ENCODE measurements around a stretch of chr3.

DNA sequence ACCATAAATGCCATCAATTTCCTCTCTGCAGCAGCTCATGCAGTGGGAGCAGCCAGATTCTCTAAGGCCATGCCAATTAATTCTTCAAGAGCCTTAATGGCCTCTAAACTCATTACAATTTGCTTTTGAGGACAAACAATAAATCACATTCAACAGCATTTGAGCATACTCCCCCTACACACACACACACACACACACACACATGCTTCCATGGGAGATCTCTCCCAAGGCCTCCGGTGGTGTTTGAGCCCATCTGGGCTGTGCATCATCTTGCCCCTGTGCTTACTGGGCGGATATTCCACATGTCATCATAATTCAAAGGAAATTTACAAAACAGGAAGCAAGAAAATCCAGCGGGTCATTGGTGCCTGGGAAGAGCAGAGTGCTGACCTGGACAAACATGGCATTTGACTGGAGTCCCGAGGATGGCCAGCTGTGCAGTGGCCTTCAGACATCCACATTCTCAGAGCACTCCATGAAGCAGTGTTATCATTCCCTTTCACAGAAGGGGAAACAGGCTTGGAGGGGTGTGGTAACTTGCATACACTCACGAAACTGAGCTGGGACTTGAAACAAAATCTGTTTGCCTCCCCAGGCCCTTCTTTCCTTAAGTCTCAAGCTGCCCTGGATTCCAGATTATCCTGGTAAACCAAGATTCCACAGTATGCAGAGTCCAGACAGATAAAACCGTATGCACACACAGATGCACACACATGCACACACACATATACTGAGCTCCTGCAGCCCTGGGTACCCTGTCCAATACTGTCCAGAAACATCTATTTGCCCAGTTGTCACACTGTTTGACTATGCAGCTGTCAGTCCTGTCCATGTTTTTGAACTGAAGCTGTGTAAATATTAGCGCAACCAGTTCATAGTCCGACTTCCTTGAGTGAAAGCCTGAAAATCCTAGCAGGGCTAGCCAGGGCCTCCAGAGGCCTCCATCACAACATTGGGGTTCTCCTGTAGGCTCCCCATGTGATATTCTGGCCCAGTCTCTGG, 108.8 kb downstream of the IQSEC1 start:
- PRO-cap = no peak
- RAMPAGE, long total RNA = no peak

DNA sequence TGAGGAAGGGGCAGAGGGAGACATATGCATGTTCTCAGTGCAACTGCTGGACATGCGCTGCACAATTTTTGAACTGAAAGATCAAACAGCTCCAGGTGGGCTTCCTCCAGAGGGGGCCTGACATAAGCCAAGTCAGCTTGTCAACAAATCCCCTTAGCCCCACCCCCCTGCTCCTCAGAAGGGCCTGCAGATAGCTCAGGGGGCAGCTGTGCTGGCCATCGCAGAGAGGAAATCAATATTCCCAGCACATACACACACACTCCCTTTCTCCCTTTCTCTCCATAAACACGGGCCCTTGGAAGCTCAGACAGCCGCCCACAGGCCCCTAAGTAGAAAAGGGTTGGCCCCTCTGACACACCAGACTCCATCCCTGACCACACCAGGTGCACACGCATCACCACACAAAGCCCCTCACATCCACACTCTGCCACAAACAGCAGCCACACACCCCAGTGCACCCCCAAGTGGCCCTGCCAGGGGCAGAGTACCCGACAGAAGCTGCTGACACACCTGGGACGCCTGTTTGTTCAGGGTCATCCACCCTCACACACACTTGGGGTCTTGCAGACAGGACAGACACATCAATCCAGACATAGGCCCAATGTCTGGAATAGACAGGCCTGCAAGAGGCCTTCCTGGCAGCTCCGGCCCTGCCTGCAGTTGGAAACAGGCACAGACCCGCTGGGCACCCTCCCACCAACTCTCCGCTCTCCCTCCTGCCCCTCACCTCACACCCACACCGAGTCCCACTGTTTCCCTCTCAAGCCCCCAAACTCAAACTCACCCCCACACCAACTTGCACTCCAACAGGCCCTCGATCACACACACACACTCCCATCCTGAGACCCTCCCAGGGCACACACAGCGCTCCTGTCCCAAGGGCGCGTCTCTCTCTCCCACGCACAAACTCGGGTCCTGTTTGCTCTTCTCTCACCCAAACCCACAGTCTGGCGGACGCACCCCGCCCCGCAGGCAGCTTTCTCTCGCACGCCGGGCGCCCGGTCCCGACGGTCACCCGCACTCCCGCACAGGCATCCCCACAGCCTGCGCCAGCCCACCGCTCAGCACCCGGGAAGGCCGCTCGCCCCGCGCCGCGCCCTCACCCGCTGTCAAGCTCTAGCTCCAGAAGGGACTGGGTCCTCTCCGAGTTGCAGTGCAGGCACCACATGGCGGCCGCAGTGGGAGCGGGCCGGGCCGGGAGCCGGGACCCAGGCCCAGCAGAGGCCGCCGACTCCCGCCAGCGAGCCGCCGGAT, 106.5 kb downstream of the IQSEC1 start:
- PRO-cap = no peak
- RAMPAGE, long total RNA = no peak

DNA sequence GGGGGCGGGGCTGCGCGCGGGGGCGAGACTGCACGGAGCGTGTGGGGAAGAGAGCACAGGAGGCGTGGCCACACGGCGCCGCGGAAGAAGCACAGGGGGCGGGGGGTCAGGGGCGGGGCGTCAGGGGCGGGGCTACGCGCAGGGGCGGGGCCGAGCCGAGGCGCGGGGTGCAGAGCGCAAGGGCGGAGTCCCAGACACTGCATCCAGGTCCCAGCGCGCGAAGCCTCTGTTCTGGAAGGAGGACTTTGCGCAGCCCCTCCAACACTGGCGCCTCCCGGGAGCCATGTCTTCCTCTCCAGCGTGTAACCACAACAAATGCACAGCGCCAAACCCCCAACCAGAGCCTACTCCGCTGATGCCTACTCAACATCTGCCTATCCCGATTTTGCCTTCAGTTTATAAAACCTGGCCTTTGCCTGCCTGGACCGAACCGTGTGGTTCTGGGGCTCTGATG, 105.4 kb downstream of the IQSEC1 start:
- PRO-cap = no peak
- RAMPAGE, long total RNA = no peak

GRCh38 chr3:12974599-12975184, 98.5 kb downstream of the IQSEC1 start:
- PRO-cap = no peak
- RAMPAGE, long total RNA = no peak

DNA sequence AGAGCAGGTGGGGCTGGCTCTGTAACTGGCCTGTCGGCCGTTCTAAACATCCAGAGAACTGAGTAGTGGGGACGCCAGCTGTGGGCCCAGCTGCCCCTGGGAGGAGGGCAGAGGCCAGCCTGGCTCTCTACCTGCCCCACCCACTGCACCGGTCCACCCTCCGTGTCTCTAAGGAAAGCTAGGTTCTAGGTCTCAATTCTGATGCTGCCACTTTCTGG, 66.0 kb downstream of the IQSEC1 start:
- PRO-cap = no peak
- RAMPAGE, long total RNA = no peak

GRCh38 chr3:13010766-13011210, 62.4 kb downstream of the IQSEC1 start:
- PRO-cap = no peak
- RAMPAGE, long total RNA = no peak

- PRO-cap = no peak
- RAMPAGE, long total RNA = no peak
Observed at GRCh38 chr3:13040350-13040800, 32.9 kb downstream of the IQSEC1 start.

DNA sequence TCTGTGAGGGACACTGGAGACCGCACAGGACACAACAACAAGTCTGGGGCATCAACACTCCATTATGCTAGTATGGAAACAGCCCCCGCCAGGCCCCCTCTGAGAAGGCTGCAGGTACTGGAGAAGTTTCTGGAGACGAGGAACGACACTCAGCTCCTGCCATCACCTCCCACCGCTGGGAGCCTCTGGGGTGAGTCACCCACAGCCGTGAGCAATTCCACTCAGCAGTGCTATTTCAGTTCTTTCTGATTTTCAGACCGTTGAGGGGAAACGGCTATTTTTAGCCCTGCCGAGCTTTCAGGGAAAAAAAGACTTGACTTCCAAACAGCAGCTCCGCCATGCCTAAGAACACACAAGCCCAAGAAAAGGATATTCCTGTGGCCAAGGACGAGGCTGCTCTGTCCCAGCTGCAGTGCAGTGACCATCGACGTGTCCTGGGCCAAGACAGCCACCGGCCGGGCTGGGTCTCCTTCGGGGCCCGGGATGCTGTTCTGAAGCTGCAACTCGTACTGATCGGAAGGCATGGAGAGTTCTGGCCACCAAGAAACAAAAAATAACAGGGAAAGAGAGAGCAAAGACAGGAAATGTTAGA, 40.8 kb downstream of the NUP210 start:
- PRO-cap = no peak
- RAMPAGE, long total RNA = no peak

GRCh38 chr3:13415342-13416219, 4.5 kb downstream of the NUP210 start:
- PRO-cap = no peak
- RAMPAGE, long total RNA = no peak

GRCh38 chr3:13418972-13419098, 1.3 kb downstream of the NUP210 start:
- PRO-cap = no peak
- RAMPAGE, long total RNA = no peak

GRCh38 chr3:13465207-13465550, 14.9 kb upstream of the HDAC11 start:
- PRO-cap = no peak
- RAMPAGE, long total RNA = no peak

GRCh38 chr3:13484219-13484607, 4.1 kb downstream of the HDAC11 start:
- PRO-cap = no peak
- RAMPAGE, long total RNA = no peak

GRCh38 chr3:13484930-13485617, 5.0 kb downstream of the HDAC11 start:
- PRO-cap = no peak
- RAMPAGE, long total RNA = no peak

DNA sequence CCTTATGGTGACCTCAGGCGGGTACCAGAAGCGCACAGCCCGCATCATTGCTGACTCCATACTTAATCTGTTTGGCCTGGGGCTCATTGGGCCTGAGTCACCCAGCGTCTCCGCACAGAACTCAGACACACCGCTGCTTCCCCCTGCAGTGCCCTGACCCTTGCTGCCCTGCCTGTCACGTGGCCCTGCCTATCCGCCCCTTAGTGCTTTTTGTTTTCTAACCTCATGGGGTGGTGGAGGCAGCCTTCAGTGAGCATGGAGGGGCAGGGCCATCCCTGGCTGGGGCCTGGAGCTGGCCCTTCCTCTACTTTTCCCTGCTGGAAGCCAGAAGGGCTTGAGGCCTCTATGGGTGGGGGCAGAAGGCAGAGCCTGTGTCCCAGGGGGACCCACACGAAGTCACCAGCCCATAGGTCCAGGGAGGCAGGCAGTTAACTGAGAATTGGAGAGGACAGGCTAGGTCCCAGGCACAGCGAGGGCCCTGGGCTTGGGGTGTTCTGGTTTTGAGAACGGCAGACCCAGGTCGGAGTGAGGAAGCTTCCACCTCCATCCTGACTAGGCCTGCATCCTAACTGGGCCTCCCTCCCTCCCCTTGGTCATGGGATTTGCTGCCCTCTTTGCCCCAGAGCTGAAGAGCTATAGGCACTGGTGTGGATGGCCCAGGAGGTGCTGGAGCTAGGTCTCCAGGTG, 24.6 kb downstream of the HDAC11 start:
- PRO-cap = no peak
- RAMPAGE, long total RNA = no peak

- PRO-cap = no peak
- RAMPAGE, long total RNA = no peak
Observed at GRCh38 chr3:13543016-13543730, 5.8 kb upstream of the FBLN2 start.

DNA sequence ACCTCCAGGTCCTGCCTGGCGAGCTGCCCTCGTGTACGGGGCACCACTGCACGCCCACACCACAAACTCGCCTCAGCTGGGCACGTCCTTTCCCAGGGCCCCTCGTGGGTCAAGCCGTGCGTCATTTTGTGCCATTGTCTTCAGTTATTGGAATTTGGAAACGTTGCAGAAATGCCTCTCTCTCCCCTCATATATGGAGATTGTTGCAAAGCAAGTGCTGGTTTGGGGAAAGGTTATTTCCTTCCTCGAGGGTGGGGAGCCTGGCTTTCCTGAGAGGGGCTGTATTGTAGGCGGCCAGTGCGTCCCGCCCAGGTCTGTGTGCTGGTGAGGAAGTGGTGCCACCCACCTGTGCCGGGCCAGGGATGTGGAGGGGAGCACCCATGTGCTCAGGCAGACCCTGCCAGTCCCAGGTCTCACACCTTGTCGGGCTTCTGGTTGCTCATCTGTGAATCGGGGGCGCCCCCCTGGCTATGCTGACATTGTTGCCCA, 4.6 kb downstream of the FBLN2 start:
- PRO-cap = no peak
- RAMPAGE, long total RNA = no peak

GRCh38 chr3:13639490-13640014, 90.6 kb downstream of the FBLN2 start:
- PRO-cap = no peak
- RAMPAGE, long total RNA = no peak

- PRO-cap = no peak
- RAMPAGE, long total RNA = no peak
Observed at GRCh38 chr3:13866436-13866792, 13.5 kb downstream of the WNT7A start.

GRCh38 chr3:14020590-14021017, 104.1 kb downstream of the CHCHD4 start:
- PRO-cap = no peak
- RAMPAGE, long total RNA = no peak

DNA sequence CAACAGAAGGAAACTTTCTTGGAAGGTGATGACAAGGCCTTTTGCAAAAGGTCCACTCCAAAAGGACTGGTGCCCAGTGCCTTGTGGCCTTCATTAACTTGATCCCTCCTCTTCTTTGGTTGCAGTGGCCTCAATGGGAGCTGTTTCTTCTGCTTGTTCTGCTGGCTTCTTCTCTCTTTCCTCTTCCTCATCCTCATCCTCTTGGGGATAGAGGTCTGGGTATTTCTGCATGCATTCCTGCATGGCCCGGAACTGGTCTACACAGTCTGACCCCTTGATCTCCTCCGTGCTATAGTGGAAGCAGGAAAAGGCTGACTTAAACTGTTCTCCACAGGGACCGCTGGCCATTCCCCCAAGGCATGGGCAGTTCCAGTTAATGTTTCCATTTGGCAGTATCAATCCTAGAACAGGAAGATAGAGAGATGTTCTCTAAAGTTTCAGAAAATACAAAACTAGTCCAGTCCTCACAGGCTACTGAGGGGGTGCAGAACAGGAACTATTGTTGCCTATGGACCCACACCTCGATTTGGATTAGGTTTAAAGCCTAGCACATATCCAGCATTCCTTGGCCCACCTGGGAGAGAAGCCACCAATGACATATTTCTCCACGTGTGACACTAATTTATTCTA, 11.8 kb downstream of the CHCHD4 start:
- PRO-cap = no peak
- RAMPAGE, long total RNA = no peak

All from spinal cord (tissue), 3 donors.